Measurements from ENCODE around the genes PLGRKT, ERMP1 and RANBP6.

DNA sequence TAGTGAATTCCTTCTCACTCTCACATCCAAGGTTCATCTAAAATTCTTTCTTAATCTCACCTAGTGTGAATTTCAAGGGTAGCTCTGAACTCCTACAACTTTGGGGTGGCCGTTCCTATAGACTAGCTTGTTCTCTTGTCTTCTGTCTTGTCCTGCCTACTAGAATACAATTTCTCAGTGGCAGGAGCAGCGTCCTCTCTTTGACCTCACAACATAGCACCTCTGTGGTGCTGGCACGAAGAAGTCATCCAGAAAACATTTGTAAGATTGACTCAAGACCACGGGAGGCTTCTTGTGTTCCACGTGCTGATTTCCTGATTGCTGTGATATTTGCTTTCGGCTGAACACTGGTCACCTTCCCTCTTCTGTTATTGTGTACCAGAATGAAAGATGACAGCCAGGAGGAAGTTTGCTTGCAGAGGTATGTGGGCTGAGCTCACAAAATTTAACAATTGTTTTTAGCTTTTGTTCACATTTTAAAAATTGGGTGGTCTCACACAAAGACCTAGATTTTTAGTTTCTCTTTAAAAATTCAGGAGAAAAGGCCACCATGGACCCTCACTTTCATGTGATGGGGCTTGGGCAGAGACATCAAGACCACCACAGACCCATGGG, 27.1 kb downstream of the SLC1A1 start:
- PRO-cap, 2 experiments: no peak in any of the 2 experiments

DNA sequence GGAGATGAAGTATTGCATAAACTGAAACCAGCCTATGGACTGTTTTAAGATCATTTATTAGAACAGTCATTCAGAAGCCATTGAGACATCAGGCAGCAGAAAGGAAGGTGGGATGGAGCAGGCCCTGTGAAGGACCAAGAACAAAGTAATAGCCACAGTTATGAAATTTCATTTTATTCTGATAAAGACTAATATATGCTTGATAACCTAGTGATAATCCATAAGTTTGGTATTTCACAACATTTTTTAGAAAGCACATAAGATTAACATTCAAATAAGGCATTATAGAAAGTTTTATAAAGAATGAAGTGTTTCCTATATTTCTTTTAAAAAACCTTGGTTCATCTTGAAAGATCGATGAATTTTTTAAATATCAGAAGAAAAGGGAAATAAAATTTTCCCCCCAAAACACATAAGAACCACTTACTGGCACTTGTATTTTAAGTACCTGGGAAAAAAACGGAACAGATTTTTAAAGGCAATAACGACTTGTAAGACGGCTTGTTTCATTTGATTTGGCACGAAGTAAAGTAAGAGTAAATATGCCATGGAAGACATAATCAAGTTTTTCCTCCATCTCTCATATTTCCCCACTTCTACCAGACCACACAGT, 29.8 kb downstream of the AK3 start:
- PRO-cap, 2 experiments: no peak in any of the 2 experiments

DNA sequence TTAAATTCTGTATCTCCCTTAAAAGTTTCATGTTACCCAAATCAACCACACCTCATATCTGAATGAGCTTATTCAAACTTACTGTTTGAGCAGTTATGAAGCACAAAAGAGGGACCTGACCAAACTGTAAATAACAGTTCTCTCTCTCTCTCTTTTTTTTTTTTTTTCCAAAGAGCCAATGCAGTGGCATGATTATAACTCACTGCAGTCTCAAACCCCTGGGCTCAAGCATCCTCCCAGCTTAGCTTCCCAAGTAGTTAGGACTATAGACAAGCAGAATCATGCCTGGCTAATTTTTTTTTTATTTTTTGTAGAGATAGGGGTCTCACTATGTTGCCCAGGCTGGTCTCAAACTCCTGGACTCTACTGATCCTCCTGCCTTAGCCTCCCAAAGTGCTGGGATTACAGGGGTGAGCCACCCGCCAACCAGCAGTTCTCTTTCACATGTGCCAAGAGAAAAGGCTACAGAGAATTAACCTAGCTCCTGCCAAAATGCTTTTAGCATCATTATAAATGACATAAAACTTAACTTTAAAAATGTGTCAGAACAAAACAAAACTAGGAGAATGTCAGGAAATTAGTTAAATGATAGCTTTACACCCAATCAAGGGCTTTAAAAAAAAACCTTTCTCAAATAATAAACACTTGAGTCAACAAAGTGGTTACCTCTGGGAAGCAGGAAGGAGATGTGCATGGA, 8.1 kb downstream of the AK3 start:
- PRO-cap, 2 experiments: no peak in any of the 2 experiments

DNA sequence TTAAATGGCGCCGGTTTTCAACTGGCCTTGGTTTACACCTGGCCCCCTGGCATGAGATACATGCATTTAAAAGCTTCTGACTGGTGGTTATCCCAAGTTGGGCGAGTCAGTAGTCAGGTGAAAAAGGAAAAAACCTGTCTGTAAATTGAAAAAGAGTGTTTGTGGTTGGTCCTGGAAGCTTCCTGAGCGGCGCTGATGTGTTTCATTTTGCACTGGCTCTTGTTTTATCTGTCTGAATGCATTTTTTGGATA, 1.2 kb downstream of the RCL1 start:
- PRO-cap, 2 experiments: no peak in any of the 2 experiments

DNA sequence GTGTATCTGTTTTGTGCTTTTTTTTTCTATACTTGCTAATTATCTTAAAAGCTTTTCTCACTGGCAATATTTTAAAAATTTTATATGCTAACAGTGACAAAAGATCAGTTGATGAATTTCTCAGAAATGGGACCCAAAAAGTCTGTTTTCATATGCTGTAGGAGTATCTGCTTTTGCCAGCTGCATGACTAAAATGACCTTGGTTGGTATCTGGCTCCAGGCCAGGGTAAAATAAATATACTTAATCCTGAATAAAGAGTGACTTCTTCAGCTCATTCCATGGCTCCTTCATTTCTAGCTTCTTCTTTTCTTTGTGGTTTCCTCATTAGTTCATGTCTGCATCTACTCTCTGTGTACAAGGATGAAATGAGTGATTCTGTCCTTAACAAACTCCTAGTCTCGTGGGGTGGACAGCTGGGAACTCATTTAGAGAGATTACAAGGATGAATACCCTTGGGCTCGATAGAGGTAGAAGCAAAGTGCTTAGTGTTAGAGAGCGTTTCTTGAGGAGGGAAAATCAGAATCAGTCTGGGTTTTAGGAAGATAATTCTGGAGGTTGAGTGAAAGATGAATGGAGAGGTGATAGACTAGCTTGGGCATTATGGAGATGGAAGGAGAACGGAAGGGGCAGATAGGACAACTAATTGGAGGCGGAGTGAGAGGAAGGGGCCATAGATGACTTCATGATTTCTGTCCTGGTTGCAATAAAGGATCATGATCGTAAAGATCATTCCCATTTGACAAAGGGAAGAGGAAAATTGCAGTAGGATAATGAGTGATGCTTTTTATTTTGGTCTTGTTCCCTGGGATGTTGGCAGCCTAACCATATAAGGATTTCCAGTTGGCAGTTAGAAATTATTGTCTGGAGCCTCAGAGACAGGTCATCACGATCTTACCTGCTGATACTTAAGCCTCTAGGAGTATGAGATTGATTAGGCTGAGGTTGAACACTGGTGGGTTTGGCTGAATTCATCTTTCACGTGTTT, 36.2 kb downstream of the RCL1 start:
- PRO-cap, 2 experiments: no peak in any of the 2 experiments

DNA sequence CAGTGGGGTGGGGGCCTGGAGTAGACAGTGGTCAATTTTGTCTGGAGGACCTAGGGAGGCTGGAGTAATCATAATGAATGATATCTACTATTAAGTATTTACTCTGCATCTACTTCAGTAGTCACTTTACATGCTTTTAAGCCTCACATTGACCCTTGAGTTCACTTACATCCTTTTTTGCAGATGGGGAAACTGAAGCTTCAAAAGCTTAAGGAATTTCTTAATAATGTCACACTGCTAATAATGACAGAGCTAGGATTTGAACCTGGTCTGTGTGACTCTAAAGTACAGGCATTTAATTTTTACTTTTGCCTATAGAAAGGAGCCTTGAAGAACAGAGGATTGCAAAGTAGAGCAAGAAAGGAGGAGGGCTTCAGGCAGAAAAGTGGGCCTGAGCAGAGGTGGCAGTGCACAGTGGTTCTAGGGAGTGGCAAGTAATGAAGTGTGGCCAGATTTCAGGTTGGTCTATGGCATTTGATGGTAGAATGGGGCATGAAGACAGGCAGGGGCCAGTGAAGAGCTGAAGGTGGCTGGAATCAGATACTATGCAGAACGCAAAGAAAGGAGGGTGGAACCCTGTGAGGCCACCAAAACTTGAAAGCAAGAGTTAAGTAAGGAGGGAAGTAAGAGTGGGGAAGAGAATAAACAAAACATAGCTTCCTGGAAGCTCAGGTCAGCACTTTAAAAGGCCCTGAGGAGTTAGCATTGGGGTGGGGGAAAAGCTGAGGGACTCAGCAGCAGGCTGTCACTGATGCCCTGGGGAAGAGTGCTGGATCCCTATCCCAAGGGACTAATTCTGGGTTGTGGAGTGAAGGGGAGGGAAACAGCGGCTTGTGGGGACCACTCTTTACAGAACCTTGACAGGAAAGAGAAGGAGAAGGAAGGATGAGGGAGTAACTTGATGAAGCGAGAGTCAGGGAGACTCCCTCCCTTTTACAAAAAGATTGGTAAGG, 42.2 kb downstream of the RCL1 start:
- PRO-cap, 2 experiments: no peak in any of the 2 experiments

DNA sequence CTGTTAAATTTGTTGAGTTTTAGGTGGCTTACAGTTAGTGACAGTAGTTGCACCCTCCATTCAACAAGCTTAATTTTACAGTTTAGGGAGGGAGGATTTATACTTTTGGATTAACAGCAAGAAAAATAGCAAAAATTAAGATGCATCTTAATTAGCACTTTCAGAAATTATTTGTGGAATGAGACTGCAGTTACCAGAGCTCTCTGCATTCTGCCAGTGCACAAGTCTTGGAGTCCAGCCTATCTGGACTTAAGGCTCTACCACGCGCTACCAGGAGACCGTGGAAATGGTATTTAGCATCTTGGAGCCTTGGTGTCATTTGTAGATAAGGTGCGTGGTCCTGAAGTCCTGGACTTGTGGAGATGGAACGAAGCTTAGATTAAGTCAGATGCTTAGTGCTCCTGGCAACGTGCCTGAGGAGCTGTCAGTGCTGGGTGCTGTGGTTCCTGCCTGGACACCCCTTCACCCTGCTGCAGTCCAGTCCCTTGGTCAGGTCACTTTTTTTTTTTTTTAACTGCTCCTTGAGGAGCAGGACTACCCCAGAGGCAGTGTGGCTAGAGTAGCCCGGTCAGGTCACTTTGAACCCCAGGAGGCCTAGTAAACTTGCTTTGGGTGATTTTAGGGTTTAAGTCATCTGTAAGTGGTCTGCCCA, 59.7 kb downstream of the RCL1 start:
- PRO-cap, 2 experiments: no peak in any of the 2 experiments

- PRO-cap, 2 experiments: no peak in any of the 2 experiments
These were observed 52.0 kb upstream of the JAK2 start for GRCh38 chr9:4933084-4933446.

DNA sequence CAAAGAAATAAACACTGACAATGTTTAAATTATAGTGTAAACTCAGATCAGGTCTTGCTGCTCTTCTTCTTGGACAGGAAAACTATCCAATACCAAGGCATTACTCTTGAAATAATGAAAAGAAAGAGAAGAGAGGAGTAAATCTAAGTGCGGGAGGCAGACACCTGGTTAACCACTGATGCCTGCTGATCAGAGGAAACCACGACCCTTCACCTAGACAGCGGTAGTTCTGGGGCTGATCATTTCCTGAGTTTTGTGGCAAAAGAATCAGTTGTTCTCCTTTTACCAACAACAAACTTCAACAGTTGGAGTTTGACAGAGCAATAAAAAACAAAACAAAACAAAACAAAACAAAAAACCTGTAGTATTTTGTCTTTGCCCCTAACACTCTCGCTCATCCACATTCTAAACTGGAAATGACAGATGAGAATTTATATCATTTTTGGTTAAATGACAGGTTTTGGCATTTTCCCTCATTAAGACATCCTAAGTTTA, 3.0 kb downstream of the RLN1 start:
- PRO-cap, 2 experiments: no peak in any of the 2 experiments

GRCh38 chr9:5437080-5438289, at the start of gene PLGRKT:
Gene PLGRKT (minus strand): TSS chr9:5437925.
- PRO-cap, 2 experiments: peak in 2 of 2 experiments; most common plus-strand start chr9:5438016 (in 2); most common minus-strand start chr9:5437858 (in 2)

DNA sequence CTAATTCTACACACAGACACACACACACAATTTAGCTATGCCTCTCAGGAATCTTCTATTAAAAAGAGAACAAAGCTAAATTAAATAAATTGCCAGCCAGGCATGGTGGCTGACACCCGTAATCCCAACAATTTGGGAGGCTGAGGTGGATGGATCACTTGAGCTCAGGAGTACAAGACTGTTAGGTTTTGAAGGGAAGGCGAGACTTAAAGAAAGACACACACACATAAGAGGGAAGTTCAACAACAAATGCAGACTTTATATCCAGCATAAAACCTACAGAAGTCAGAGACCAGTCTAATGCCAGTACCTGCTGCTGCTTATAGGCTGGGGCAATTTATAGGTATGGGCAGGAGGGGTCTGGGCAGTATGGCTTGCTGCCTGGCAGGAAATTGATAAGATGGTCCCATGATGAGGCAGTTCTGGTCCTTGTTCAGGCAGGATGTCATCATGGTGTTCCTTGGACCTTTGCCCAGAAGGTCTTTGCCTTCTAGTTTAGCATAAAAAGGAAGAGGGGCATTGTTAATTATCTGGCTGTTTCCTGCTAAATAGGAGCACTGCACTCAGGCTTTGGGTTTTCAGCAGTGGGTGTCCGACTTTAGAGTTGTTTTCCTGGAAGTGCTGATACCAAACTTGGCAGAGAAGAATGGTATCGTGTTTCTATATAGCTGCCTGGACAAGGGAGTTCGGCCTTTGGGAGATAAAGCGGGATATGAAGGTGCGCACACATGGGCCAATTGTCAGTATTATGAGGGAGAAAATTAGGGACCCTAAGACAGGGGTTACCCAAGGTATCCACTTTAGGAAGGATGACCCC, 10.4 kb upstream of the PDCD1LG2 start:
- PRO-cap, 2 experiments: no peak in any of the 2 experiments

DNA sequence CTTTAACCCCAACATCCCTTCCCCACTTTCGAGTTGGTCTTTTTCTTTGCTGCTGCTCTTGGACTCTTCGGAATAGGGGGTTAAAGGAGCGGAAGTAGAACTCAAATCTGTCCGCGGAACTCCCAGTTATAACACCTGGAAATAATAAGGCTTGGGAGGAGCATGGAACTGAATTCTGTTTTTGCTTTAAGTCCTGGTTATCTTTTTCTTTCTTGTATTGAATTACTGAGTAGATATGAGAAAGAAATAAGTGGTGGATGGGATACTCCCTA, 1.0 kb downstream of the RIC1 start:
- PRO-cap, 2 experiments: peak in 1 of 2 experiments; most common plus-strand start position 104 of the sequence (in 1); most common minus-strand start position 74 of the sequence (in 1)

GRCh38 chr9:5832732-5833321, at the start of gene ERMP1:
Gene ERMP1 (minus strand): TSS chr9:5833117.
- PRO-cap, 2 experiments: peak in 2 of 2 experiments; most common plus-strand start chr9:5833209 (in 2); most common minus-strand start chr9:5833090 (in 1)

DNA sequence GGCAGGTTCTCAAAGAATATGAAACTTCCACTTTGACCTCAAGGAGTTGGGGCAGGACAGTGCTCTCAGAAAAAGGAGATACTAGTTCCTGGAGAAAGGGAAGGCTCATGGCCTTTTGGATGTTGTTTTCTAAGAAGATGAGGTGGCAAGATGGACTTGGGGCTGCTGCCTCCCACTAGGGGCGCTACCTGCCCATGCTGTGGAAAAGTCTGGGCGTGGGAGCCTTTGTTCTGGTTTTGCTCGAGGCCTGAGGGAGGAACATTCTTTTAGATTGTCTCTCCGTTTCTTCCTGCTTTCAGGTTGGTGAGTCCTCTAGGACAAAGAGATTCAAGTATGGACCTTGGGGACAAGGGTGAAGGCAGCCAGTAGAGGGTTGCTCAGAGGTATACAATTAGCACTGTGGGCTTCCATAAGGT, 20.9 kb upstream of the MLANA start:
- PRO-cap, 2 experiments: no peak in any of the 2 experiments

DNA sequence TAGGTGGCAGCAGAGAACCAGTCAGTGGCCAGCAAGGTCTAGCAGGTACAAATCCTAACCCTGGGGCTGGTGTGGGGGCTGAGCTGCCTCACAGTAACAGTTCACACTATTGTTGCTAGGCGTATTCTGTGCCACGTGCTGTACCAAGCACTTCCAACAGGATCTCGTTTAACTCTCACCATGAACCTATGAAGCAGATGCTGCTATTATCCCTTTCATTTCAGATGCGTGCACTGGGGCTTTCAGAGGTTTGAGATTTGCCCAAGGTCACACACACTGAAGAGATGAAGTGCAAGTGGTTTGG, 4.5 kb upstream of the MLANA start:
- PRO-cap, 2 experiments: no peak in any of the 2 experiments

DNA sequence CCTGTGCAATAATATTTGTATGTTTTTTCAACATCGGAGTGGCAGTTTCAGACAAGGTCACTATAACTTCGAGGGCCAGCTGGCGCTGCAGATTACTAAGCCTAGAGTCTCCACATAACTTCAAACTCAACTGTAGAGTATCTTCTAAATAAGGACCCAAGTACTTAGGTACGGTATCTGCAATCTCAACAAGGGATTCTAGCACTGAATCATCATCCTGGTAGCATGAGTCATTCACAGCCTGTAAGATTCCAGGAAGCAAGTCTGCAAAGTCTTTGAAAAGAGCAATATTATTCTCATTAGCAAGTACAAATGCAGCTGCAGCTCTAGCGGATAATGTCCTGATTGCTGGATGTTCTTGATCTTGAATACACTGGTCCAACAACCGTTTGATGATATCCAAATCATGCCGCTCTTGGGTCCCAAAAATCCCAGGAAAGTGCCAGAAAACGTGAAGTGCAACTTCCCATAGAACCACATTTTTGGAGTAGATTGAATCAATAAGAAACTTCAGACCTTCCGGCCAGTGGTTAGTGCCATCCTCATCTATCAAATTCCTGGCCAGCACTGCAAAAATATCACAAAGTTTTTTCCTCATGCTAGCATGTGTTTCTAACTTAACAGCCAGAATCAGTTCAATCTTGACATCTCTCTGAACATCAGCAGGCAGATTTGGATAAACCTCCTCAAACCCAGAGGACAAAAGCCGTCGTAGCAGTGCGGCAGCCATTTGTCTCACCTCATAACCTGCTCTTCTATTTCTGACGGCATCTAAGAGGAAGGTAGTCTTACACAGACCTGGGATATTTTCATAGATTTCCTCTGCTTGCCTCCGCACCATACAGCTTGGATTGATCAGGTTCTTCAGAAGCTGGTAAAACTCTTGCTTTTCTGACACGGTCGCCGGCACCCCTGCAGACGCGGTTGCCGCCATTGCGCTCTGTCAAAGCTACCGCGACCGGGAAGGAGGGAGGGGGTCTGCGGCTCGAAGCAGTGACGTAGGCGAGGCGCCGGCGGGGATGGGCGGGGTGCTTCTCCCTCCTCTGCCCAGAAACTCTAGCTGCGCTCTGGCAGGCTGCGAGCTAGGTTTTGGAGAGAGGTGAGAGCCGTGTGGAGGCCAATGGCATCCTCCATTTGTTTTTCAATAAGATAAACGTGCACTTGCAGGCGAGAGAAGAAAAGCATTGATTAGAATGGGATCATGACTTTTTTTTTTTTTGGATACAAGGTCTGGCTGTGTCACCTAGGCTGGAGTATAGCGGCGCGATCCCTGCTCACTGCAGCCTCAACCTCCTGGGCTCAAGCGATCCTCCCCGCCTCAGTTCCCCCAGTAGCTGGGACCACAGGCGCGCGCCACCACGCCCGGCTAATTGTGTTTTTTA, at the start of gene RANBP6:
Gene RANBP6, minus strand, starts transcription at position 951 of the 1,382 bp plus-strand sequence.
- PRO-cap, 2 experiments: peak in 2 of 2 experiments; most common plus-strand start position 1,050 of the sequence (in 1); most common minus-strand start position 925 of the sequence (in 1)

- PRO-cap, 2 experiments: no peak in any of the 2 experiments
These were observed 14.2 kb upstream of the RANBP6 start for GRCh38 chr9:6029536-6030131.

- PRO-cap, 2 experiments: no peak in any of the 2 experiments
These were observed 2.5 kb downstream of the IL33 start for GRCh38 chr9:6217894-6218719.

DNA sequence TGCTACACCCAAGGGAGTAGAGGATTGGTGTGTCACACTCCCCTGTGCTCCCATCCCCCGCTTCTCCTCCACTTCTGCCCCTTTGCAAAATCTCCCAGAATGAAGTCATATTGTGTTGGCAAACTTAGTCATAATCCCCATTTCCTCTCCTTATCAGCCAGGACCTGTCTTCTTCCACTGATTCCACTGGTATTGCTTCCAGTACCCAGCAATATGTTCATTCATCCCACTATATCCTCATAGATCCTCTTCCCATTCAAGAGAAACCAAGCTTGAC, 14.8 kb downstream of the IL33 start:
- PRO-cap, 2 experiments: no peak in any of the 2 experiments

- PRO-cap, 2 experiments: no peak in any of the 2 experiments
These were observed 14.6 kb downstream of the UHRF2 start for GRCh38 chr9:6427600-6428004.